Glomerular endothelial cell (primary cell): ENCODE measurements around a stretch of chr1.

- RAMPAGE, long total RNA = no peak
Measured at GRCh38 chr1:155200281-155201294, 7.1 kb downstream of the THBS3 start.

DNA sequence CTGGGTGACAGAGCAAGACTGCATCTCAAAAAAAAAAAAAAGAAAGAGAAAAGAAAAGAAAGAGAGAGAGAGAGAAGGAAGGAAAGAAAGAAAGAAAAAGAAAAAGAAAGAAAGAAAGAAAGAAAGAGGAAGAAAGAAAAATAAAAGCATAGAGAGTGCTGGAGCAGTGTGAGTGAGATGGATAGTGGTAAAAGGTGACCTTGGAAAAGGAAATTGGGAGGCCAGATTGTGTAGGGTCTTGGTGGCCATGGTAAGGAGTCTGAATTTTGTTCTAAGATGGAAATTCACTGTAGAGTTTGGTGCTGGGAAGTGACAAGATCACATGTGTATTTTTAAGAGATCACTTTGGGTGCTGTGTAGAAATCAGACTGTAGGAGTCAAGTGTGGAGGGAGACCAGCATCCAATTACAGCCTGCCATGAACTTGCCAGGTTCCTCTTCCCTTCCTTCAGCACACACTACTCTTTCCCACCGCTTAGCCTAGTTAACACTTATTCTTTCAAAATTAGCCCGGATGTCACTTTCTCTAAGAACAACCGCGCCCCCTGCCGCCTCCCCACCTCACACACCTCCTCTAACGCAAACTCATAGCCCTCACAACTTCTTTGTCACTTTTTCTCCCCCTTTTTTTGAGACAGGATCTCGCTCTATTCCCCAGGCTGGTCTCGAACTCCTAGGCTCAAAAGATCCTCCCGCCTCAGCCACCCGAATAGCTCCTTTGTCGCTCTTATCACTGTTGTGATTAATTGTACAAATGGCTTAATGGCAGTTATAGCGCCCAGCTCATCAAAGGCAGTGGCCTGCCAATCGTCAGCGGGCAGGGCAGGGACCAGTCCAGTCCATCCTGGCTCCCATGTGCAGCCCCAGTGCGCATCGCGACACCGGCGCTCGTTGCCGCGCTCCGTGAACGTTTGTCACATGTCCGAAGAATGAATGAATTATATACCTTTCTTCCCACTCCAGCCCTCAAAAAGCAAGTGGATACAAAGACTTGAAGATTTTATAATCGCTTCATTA is 14.5 kb downstream of the GBA1 start:
- RAMPAGE, long total RNA = no peak

GRCh38 chr1:155227268-155228327 is 13.5 kb downstream of the GBA1 start:
- RAMPAGE, long total RNA = no peak

DNA sequence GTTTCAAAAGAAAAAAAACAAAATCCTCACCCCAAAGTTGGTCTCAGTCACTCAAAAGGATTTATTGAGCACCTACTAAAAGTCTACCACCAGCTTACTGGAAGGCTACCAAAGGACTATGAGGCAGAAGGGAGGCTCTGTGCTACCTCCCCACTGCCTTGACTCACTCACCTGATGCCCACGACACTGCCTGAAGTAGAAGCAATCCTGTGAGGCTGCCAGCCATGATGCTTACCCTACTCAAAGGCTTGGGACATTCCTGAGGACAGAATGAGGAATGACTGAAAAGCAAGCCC is 642 bp downstream of the GBA1 start:
- RAMPAGE, long total RNA = no peak

DNA sequence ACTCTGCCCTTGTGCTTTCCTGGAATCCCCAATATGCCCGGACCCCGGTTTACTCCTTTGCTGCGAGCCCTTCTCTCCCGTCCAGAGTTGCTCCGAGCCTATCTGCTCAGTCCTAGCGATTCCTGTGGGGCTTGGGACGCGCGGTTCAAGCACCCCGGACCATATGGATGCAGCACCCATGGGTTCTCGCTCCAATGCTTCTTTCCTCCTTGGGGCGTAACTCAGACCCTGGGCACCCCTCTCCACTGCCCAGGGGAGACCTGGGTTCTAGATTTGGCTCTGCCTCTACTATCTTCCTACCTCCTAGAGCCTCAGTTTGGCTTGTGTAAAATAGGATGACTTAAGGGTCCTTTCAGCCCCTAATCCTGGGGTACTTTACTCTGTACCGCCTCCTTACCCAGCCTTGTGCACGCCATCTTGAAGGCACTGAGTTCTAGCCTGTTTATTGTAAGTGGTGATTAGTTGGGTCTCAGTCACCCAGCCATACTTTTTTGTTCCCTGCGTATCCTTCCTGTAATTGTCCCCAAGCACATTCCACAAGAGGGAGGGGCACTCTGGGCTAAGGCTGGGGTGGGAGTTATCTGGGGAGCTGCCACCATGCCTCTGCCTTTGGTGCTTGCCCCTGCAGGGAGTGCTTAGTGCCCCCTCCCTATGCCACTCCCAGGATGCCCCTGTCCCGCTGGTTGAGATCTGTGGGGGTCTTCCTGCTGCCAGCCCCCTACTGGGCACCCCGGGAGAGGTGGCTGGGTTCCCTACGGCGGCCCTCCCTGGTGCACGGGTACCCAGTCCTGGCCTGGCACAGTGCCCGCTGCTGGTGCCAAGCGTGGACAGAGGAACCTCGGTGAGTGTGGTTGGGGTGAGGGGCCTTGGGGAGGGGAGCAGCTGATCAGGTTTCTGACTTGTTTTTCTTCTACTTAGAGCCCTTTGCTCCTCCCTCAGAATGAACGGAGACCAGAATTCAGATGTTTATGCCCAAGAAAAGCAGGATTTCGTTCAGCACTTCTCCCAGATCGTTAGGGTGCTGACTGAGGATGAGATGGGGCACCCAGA is 784 bp downstream of the FDPS start:
- RAMPAGE, long total RNA = no peak

DNA sequence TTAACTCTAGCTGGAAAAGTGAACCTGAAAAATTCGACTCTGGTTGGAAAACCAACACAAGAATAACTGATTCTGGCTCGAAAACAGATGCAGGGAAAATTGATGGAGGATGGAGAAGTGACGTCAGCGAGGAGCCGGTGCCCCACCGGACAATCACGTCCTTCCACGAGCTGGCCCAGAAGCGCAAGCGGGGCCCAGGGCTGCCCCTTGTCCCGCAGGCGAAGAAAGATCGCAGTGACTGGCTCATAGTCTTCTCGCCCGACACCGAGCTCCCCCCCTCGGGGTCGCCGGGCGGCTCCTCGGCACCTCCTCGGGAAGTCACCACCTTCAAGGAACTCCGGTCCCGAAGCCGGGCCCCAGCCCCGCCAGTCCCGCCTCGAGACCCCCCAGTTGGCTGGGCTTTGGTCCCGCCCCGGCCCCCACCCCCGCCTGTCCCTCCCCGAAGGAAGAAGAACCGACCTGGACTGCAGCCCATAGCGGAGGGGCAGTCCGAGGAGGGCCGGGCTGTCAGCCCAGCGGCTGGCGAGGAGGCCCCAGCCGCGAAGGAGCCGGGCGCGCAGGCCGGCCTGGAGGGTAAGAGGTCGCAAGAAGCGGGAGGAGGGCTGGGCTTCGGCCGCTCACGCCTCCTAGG is 2.0 kb downstream of the RUSC1 start:
- RAMPAGE, long total RNA = no peak

GRCh38 chr1:155341854-155342355 is 21.2 kb downstream of the RUSC1 start:
- RAMPAGE, long total RNA = no peak

GRCh38 chr1:155463978-155464642 is 98.5 kb downstream of the ASH1L start:
- RAMPAGE, long total RNA = no peak

DNA sequence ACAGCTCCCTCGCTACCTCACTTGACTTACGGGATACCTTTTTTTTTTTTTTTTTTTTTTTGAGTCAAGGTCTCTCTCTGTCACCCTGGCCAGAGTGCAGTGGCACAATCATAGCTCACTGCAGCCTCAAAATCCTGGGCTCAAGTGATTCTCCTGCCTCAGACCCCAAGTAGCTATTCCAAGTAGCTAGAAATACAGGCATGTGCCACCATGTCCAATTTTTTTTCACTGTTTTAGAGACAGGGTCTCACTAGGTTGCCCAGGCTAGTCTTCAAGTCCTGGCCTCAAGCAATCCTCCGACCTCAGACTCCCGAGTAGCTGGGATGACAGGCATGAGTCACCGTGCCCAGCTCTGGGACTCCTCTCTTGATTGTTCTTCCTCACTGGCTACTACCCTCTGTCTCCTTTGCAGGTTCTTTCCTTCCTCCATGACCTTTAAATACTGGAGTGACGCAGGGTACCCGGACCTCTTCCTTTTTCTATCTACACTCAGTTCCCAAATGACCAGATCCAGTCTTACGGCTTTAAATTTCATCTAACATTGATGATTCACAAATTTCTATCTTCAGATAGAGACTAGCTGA is 35.0 kb downstream of the ASH1L start:
- RAMPAGE, long total RNA = no peak

DNA sequence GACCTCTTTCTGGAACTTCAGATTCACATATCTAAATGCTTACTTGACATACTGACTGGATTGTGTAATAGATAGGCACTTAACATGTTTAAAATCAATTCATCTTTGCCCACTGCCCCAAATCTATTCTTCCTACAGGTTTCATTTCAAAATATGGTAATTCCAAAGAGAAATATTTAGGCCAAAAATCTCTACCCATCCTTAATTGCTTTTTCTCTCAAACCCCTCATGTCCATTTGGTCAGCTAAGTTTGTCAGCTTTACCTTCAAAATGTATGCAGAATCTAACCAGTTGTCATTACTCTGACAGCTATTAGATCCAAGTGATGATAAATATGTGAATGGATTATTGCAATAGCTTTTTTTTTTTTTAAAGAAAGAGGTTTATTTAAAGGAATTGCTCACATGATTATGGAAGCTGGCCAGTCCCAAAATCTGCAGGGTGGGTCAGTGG is 34.5 kb downstream of the ASH1L start:
- RAMPAGE, long total RNA = no peak

DNA sequence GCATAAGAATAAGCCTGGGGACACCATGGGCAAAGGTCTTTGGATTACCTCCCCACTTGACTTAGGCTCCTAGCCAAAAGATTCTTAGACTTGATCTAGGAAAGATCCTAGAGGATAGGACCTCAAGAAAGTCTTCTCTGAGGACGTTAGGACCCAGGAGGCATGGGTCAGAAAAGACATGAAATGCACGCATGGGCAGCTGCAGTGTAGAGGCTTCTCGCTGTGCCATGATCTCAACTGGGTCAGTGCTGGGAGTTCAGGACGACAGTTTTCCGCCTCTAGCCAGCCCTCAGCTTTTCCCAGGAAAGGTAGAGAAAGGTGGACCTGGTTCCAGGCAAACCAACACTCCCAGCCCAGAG is 26.5 kb downstream of the MSTO1 start:
- RAMPAGE, long total RNA = no peak

DNA sequence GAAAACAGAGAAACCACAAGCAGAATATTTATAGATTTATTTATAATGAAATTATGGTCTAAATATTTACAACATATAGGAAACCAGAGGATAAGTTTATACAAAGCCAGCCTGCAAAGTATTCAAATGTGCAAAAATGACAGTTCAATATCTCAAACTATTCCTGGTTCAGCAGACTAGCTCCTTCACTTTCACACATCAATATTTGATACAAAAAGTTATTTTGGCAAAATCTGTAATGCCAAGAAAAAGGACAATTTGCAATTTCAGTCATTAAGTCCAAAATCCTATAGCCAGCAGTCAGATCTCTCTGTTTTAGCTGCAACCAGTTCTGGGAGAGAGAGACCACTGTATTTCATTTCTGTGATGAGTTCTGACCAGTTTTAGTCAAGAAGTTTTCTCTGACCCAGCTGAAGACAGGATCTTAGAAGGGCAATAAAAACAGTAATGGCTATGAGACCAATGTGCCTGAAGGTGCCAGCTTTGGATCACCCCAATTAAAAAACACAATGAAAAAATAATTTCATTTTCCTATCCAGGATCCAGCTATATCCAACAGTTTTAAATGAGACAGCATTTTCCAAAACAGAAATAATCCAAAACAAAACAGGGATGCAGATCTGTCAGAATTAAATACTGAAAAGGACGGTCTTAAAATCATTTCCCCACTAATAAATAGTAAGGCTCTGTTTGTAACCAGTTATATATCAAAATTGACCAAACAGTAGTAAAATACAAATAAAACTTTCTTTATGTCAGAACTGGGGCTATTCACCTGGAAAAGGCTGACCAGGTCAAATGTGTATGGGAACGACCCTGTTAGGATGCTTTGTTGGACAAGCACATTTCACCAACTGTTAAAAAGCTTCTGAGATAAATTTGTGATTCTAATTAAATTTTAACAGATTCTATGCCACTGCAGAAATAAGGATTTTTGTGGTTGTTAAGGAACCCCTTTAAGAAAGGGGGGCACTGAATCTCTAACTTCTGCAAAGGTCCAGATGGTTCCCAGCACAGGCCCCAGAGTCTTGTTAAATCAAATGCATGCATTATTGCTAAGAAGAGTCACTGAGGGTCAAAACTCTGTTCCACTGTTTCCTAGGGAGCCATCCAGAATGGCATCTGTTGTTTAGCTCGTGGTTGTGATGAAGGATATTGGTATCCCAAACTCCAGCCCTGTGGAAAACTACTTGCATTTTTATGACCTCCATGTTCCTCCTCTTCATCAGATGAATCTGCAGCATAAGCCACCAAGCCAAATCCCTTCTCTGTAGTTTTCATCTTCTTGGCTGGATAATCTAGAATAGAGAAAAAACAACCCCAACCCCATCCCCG is 2.3 kb upstream of the RIT1 start:
- RAMPAGE, long total RNA = no peak

DNA sequence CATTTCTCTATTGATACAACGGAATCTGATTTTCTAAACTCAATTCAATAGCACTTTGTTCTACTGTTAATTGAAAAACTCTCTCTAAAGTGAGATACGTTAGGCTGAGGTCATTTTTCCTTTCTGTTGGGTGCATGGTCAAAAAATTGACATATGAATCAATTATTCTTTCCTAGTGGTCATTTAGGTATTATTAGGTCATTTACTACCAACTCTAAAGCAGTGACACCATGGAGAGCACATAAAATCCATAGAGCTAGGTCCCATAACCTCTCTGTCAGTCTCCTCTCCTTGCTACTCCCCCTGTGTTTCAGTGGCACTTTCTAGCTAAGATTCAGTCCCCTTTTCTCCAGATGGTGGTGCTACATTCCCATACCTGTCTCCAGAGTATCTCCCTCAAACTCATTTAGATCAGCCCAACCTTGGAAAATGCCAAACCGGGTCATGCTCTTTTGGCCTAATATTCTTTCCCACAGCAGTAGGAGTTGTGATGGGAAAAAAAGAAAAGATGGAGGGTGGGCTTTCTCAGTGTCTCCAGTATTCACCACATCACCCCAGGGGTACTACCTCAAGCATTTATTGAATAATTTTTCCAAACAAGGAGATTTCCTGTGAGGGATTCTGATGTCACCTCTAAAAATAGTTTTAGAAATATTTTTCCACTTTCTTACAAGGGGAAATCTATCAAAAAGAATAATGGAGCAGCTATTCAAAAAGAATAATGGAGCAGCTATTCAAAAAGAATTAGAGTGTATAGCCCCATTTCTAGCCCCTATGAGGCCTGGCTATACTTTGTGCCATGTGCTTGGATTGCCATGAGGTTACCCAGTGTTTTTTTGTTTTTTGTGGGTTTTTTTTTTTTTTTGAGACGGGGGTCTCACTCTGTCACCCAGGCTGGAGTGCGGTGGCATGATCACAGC is 3.2 kb upstream of the RXFP4 start:
- RAMPAGE, long total RNA = no peak

DNA sequence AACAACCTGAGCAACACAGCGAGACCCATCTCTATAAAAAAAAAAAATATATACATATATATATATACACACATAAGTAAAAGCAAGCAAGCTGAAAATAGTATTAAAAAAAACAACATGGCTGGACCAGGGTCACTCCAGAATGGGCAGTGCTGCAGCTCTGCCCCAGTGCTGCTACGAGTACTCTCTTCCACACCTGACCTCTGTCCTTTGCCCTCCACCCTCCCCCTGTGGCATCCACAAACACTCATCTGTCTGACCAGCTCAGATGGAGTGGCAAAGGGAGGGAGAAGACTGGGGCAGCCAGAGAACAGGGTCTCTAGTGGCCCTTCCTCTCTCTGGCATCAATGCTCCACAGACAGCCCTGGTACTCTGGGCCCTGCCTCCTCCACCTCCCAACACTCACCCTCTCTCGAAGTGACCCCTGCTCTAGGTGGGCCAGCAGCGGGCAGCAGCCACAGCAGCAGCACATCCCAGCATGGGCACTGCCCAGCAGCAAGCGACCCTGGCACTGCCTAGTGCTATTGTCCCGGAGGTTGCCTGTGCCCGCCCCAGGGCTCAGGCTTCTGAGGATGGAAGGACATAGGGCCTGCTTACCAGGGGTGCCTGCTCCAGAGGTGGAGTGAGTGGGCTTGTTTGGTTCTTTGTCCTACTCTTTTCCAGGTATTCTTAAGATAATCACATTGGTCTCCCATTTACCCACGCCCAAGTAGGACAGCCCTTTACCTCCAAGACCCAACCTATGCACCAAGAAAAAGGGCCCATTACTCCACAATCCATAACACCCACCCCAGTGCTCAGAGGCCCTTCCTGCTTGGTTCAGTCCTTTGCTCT is 6.3 kb downstream of the ARHGEF2 start:
- RAMPAGE, long total RNA = no peak

DNA sequence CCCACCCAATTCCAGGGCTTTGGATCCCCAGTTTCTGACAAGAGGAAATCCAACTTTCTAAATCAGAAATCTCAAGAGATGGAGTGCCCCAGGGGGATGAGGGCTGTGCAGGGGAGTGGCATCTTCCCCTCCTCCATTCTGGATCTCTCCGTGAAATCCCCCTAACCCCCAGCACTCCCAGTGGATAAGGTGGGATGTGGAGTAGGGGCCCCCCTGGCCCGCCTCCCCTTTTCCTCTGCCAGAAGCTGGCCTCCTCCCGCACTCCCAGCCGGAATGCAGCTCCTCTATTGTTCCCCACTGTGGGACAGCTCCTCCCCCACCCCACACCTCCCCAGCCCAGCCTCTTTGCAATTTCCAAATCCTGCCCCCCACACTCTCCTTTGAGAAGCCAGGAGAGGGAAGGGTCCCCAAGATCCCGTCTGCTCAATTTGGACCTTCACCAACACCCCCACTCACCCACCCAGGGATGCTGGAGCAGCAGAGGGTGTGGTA is 2.0 kb downstream of the MEX3A start:
- RAMPAGE, long total RNA = no peak

- RAMPAGE, long total RNA = no peak
Measured at GRCh38 chr1:156090194-156090614, 7.9 kb upstream of the MEX3A start.

- RAMPAGE, long total RNA = no peak
Measured at GRCh38 chr1:156114944-156115833, 678 bp downstream of the LMNA start.

DNA sequence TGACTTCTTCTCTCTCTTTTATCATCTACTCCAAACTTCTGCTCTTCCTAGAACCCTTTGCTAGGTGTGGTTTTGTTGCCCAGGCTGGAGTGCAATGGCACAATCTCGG is 1.9 kb downstream of the LMNA start:
- RAMPAGE, long total RNA = no peak

DNA sequence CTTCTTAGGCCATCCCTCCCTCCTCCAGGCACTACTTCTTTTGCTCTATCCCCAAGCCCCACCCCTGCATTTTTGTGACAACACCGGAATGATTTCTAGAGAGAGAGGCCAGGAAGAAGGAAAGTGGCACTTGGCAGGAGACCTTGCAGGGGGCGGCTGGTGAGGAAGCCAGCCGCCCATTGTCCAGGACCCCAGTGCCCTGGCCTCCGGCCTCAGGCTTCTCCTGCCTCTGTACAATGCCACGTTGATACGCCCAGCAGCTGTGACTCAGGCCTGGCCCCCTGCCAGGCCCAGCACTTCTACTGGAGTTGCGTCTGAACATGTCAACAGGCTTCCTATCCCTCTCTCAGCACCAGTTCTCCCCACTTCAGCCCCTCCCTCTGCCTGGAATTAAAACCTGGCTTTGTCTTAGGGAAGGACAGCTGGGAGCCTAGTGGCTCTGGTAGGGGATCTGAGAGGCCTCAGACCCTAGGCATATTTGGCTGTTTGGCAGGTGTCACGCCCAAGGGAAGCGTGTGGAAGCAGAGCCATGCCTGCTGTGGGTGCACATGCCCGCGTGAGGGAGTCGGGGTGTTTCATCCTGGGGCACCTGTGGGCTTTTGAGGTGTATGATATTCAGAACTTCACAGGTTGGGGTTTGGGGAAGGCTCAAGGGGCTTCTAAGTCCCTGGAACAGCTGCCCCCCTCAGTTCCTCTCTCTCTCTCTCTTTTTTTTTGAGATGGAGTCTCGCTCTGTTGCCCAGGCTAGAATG is 9.3 kb downstream of the LMNA start:
- RAMPAGE, long total RNA = no peak

DNA sequence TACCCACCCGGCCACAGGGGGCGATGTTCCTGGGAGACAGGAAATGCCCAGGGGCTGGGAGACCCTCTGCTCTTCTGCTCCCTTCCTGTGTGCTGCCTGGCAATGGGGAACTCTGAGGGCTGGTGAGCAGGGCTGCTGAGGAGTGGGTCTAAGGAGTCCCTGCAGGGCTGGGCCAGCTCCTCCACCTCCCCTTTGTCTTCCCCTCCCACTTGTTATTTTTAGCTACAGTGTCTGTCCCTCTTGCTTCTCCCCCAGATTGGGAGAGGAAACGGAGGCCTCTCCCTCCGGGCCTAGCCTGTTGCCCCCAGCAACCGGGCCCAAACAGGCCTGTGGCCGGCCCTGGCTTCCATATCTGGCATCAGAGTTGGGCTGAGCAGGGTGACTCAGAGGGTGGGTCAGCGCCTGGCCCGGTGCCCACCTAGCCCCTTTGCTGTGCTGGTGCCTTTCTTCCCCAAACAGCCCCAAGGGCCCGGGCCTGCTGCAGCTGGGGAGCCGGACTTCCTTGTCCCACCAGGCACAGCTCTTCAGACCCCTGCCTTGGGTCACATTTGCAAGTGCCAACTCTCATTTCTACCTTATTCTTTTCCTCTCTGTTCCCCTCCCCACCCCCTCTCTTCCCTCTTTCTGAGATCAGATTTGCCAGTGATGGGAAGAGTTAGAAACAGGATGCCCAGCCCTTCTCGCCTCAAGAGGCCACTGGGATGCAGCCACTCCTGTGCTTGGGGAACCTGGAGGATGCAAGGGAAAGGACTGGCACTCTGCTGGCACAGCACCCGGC is 11.8 kb downstream of the LMNA start:
- RAMPAGE, long total RNA = no peak